T47D (cell line): Measurements from ENCODE around the genes EQTN and SMU1.

DNA sequence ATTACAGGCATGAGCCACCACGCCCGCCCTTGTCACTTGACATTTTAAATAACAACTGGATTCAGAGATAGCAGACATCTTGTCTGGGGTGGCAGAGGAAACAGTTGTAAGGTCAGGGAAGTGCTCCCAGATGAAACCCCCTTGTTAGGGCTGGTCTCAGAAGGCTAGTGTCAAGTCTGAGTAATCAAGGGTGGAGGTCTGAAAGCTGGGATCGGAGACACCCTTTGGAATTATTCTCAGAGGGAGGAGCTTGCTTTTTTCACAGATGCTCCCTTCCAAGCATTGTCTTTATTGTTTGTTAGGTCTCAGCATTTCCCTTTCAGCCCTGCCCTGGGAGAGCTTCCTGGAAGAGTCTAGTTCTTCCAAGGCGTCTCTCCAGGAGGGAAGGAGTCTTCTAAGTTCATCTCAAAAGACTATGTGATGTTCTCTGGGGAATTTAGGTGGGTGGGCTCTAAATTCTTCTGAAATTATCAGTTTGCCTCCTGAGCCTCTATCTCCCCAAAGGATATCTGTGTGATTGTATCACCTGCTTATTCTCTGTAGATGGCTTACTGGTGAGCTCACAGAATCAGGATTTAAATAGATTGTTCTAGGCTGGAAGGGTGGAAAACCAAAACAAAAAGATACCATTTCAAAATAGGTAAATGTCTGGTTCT is 3.3 kb downstream of the TEK start:
- RRBS, result no CpG with 5 or more reads among the region's 4 CpGs

DNA sequence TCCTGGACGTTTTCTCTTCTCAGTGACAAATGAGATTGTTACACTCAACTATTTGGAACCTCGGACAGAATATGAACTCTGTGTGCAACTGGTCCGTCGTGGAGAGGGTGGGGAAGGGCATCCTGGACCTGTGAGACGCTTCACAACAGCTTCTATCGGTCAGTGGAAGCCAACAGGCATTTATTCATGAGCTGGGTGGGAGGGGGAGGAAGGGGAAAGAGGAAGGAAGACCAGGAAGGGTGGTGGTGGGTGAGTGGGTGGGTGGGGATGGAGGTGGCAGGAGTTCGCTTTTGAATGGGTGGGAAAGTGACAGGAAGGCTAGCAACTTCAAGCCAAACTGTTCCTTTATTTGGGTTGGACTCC is 83.4 kb downstream of the TEK start:
- RRBS, result no CpG with 5 or more reads among the region's 7 CpGs

DNA sequence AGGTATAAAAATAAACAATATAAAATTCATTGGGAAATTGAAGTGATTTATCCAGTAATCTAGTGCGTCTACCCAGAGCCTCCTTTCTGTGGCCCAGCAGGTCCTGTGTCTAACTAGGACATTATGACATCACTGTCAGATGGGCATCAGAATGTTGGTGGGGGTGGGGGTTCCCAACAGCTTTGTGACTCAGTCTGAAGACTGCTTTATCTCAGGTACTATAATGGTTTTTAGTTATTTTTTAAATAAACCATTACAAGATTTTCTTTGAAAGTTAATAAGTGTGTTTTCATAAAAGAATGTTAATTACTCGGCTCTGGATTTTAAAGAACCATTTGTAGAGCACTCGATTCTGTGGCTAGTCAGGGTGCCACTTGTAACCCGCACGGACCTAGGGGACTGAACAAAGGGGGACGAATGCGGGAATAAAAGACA is at the start of gene EQTN:
Gene EQTN (minus strand): TSS at position 125 of the 435 bp plus-strand sequence.
- RRBS, result no CpG with 5 or more reads among the region's 7 CpGs

DNA sequence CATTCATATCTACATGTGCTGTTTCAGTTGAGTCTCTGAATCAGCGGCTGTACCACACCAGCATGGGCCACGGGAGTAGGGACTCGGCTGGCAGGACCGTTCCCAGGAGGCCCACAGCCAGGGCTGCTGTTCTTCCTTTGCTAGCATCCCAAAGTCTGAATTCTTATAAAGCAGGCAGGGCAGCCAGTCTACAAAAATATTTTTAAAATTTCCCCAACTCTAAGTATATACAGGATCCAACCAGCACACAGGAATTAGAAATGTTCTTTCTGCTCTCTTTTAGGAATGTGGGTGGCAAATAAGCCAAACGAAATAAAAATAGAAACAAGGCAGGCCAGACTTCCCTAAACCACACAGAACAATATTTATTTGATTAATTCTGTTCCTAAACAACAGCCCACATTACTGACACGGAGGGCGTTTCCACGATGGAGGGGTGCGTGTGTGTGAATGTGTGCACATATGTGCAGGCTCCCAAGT is 42.9 kb upstream of the EQTN start:
- RRBS, result no CpG with 5 or more reads among the region's 9 CpGs

DNA sequence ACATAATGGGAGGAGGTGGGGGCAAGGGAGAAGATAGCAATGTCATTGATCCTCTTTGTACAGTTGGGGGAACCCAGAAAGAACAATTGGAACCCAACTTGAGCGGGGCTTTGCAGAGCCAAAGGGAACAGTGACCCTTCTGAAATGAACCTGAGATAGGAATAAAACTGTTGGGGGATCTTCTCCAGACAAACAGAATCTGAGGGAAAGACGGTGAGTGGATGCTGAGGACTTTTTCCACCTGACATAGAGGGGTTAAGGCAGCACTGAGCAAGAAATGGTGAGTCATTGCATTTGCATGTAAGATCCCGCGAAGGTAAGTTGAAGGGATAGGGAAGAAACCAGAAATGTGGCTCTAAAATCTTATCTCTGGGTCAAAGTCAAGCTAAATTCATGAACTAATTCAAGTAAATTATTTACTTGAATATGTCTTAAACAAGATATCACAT is 74.3 kb upstream of the EQTN start:
- RRBS, result no CpG with 5 or more reads among the region's 4 CpGs

- RRBS, result no CpG with 5 or more reads among the region's 3 CpGs
These were observed 1.9 kb downstream of the IFNK start for GRCh38 chr9:27525957-27526417.

- RRBS, result no CpG with 5 or more reads among the region's 12 CpGs
These were observed 1.0 kb downstream of the MOB3B start for GRCh38 chr9:27528619-27528915.

GRCh38 chr9:27577110-27577474 is 3.8 kb upstream of the C9orf72 start:
- RRBS, result no CpG with 5 or more reads among the region's 1 CpG

GRCh38 chr9:30574883-30575327 is 1361.5 kb upstream of the LINGO2 start:
- RRBS, result 79% methylated on average over 6 of the region's 16 CpGs

- RRBS, result no CpG with 5 or more reads among the region's 2 CpGs
These were observed 379.9 kb upstream of the ACO1 start for GRCh38 chr9:32004634-32004941.

GRCh38 chr9:32526447-32526827 is 441 bp upstream of the RIGI start:
- RRBS, result no CpG with 5 or more reads among the region's 8 CpGs

DNA sequence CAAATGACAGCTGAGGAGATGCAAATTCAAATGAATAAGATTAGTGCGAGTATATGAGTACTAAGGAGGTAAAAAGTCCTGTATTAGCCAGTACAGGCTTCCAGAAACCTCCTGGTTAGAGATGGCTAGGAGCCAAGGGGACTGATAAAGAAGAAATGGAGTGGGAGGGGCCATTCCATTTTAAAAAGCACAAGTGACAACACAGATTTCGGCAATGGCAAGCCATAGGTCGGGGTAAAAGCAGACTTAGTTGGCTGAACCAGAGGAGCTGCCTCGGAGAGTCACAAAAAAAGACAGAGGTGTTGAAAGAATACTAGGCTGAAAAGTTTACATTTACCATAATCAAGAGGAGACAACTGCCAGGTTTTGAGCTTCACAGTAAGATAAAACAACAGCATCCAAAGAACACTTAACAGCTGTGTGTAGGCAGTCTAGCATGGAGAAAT is 9.1 kb downstream of the APTX start:
- RRBS, result no CpG with 5 or more reads among the region's 4 CpGs

- RRBS, result no CpG with 5 or more reads among the region's 2 CpGs
These were observed 1.6 kb downstream of the DNAJA1 start for GRCh38 chr9:33026743-33027039.

DNA sequence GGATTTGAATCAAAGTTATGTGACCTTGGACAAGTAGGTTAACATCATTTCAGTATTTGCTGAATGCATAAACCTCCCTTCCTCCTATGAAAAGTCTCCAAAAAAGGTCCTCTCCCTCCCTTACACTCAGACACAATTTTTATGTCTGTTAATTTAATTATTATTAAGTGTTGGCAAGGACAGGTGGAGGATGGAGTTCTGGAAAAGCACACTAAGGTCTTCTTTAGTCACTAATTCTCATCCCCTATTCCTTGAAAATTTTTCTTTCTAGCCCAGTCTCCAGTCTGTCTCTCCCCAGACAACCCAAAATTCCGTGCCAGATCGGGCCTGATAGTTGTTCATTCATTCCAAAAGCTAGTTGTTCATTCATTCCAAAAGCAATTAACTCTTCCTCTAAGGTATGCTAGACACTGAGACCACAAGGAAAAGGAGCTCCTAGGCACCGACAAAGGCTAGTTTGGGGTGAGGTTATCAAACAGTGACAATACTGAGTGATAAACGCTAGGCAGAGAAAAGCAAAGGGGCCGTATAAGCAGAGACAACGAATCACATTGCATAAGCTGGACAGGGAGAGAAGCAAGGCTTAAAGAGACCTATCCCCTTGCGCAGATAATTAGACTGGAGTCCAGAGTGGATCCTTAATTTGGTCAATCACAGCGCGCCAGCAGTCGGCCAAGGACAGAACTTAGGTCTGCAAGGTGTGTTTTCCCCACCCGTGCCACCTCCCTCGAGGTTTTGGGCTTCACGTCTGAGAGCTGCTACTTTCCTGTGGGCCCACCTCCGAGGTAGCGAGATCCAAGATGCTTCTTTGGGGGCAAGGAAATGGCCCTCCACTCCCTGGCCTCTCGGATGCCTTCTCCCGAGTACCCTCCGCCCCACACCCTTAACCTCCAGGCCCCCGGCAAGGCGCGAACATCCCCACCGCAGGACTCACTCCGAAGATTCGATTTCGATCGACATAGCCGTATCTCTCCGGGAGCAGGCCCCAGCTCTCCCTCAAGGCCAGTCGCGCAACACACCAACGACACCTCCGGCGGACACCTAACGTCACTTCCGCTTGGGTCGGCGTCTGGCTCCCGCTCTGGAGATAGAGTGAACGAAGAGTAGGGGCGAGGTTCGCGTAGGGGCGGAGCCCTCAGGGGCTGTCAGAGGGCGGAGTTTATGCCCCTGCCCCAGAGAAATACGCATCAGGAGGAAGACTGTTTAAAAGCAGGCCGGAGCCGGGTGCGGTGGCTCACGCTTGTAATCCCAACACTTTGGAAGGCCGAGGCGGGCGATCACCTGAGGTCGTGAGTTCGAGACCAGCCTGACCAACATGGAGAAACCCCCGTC is at the start of gene SMU1:
Gene SMU1 (minus strand): TSS at position 1,026 of the 1,332 bp plus-strand sequence.
- RRBS, result under 1% methylated on average over 13 of the region's 55 CpGs

DNA sequence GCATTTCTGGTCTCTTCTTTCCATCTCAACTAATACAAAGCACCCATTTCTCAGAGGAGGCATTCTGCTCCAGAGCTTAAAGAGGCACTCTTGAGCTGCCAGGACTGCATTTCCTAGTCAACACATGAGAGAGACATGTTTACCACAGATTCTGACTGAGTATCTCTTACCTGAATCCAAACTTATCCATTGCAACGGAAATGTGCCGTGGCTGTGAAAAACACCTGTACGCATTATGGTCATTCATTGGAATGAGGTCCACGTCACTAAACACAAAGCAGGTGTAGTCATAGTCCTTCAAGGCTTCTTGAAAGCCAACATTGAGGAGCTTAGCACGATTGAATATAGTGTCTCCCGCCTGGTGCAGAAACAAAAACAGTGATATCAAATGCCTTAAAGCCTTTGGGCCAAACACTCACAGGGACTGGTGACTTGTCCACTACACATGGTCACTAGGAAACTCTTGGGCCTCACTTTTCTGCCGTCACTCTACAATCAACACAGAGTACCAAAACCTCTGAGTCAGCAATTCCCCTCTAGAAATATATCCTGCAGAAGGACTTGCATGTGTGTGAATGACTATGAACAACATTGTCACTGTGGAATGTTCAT is 43.9 kb upstream of the SMU1 start:
- RRBS, result no CpG with 5 or more reads among the region's 7 CpGs

DNA sequence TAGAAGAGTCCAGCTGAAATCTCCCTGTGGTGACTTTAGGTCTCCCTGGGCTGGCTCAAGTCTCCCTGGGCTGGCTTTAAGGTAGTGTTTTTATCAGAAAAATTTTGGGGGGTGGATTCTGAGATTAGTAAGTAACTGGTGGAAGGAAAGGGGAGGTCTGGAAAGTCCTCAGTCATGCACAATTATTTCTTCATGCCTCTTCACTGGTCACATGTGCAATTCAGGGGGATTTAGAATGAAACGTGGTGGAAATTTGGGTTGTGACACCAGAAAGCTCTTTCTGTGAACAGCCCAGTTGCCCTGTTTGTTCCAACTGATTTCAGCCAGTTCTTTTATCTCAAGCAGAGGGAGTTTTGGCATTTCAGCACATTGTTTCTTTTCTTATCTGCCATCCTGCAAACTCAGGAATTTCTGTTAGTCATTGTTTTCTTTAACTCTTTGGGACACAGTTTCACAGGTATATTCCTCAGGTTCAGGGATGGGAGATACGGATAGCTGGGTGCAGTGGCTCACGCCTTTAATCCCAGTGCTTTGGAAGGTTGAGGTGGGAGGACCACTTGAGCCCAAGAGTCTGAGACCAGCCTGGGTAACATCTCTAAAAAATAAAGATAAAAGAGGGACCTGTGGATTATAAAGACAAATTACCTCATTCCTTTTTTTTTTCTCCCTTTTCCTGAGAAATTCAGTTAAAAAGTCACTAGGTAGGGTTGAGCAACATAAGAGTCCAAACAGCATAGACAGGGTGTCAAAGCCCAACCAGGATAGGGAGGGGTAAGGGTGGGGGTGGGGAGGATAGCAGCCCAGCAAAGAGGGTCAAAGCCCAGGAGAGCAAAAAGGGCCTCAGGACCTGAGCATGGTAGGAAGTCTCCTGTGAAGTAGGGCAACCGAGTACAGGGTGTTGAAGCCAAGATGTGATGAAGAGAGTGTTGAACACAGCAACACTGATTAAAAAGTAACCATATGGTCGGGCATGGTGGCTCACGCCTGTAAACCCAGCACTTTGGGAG is 5.3 kb upstream of the B4GALT1 start:
- RRBS, result no CpG with 5 or more reads among the region's 6 CpGs

GRCh38 chr9:33197298-33197869 is 30.2 kb upstream of the B4GALT1 start:
- RRBS, result no CpG with 5 or more reads among the region's 2 CpGs

DNA sequence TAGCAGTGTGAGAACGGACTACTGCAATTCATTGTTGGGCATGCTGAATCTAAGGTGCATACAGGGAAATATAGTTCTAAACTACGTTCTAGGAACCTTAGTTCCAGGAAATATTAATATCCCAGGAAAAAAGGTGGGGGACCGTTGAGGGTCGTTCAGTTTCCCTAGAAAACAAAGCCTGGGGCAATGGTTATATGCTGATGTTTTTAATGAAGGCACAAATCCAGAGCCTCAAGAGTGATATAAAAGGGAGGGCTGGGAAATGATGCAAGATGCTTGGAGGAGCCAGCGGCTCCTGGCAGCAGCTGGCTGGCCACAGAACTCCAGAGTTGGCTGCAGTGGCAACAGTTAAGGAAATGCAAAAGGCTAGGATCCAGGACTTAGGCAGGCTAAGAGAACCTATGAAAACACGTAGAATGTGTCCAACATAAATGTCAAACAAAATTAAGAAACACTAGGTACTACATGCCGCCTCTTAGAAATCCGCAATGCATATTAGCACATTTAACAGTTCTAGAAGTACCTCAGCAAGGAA is 31.0 kb upstream of the B4GALT1 start:
- RRBS, result no CpG with 5 or more reads among the region's 8 CpGs

- RRBS, result no CpG with 5 or more reads among the region's 2 CpGs
These were observed 8.3 kb downstream of the BAG1 start for GRCh38 chr9:33256126-33256601.

- RRBS, result no CpG with 5 or more reads among the region's 5 CpGs
These were observed 3.2 kb upstream of the NFX1 start for GRCh38 chr9:33287171-33287542.